Testis (tissue), 5 donors: Measurements from ENCODE around the gene FRMPD1.

DNA sequence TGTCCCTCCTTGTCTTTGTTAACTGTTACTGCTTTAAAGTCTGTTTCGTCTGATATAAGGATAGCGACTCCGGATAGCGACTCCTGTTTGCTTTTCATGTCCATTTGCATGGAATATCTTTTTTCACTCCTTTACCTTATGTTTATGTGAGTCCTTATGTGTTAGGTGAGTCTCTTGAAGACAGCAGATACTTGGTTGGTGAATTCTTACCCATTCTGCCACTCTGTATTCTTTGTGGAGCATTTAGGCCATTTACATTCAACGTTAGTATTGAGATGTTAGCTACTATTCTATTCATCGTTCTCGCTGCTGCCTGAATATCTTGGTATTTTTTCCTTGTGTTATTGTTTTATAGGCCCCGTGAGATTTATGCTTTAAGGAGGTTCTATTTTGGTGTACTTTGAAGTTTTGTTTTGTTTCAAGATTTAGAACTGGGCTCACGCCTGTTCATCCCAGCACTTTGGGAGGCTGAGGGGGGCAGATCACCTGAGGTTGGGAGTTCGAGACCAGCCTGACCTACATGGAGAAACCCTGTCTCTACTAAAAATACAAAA, 14.0 kb upstream of the RNF38 start:
- PRO-cap, 3 experiments: no peak in any of the 3 experiments
- RAMPAGE, long total RNA, 2 experiments: no peak in any of the 2 experiments
- RRBS: no CpG with 5 or more reads among the region's 10 CpGs

GRCh38 chr9:36470782-36471285, 70.8 kb upstream of the RNF38 start:
- PRO-cap, 3 experiments: peak in 3 of 3 experiments; most common plus-strand start chr9:36471182 (in 1); most common minus-strand start chr9:36471069 (in 3)
- RAMPAGE, long total RNA, 2 experiments: no peak in any of the 2 experiments
- RRBS: no CpG with 5 or more reads among the region's 6 CpGs

DNA sequence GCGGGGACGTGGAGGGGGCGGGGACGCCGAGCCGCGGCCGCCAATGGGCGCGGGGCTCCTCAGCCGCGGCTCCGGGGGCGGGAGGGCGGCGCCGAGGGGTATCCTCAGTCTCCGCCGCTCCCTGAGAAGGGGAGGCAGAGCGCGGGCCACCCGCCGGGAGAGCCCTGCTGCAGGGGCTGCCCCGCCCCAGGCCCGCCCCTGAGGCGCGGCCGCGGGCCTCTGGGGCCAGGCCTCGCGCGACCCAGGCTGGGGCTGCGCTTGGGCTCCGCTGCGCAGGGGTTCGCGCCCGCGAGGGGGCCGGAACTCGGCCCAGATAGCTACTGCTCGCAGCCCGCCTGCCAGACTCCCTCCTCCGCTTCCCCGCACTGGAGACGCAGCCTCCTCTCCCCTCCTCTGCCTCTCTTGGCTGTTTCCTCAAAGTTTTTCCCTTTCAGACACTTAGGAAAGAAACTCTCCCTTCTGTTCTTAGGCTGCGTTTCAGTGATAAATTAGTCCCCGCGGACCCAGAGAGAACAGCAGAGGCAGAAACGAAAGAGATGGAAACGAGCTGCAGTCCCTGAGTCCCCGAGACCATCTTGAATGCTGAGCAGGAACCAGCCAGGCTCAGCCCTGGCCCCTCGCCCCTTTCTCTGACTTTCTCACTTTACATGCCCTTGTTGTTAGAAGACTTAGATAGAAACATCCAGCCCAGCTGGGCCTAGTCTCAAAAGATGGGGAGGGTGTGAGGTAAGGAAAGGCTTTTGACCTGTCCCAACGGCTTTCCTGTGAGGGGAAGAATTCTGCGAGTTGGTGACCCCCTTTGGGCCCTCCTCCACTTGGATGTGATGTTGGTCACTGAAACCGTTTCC, 84.8 kb upstream of the MELK start:
- PRO-cap, 3 experiments: peak in 3 of 3 experiments; most common plus-strand start position 341 of the sequence (in 2); most common minus-strand start position 577 of the sequence (in 2)
- RAMPAGE, long total RNA, 2 experiments: no peak in any of the 2 experiments
- RRBS: 1% methylated on average over 16 of the region's 56 CpGs

GRCh38 chr9:36725896-36726442, 153.3 kb downstream of the MELK start:
- PRO-cap, 3 experiments: no peak in any of the 3 experiments
- RAMPAGE, long total RNA, 2 experiments: no peak in any of the 2 experiments
- RRBS: no CpG with 5 or more reads among the region's 5 CpGs

- PRO-cap, 3 experiments: no peak in any of the 3 experiments
- RAMPAGE, long total RNA, 2 experiments: no peak in any of the 2 experiments
- RRBS: no CpG with 5 or more reads among the region's 4 CpGs
Measured at GRCh38 chr9:36902017-36902401, 132.1 kb downstream of the PAX5 start.

DNA sequence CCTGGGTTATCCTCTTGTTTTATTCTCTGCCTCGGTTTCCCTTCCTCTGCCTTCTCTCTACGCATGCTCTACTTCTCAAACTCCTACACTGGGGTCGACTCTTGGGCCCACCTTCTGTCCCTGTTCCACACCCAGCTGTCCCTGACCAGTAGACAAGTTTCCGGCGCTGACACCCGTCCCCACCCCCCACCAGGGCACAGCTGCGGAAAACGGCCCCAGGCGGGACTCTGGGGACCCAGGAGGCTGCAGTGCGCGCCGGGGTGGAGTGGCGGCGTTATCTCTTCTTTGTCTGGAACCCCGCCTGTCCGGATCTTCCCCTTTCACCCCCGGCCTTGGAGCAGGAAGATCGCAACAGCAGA, 4.9 kb downstream of the PAX5 start:
- PRO-cap, 3 experiments: no peak in any of the 3 experiments
- RAMPAGE, long total RNA, 2 experiments: no peak in any of the 2 experiments
- RRBS: 4% methylated on average over 9 of the region's 18 CpGs

- PRO-cap, 3 experiments: no peak in any of the 3 experiments
- RAMPAGE, long total RNA, 2 experiments: no peak in any of the 2 experiments
- RRBS: no CpG with 5 or more reads among the region's 3 CpGs
Measured at GRCh38 chr9:37107672-37108054, 12.7 kb upstream of the ZCCHC7 start.

DNA sequence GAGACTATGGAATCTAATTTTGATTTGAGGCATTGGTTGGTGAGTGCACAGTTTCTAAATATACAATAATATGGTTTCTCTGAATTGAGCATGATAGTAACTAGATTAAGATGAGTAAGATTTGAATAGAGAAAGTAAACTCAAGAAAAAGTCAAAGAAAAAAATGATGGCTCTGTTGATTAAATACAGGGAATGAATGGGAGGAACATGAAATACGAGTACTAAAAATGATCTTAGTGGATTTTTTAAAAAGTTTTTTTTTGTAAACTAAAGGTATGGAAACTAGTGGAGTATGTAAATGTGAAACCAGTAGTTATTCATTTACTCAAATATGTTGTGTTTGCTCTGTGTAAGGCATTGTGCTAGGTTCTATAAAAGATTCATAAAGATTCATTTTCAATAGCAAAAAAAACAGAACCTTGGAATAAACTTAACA, 101.2 kb downstream of the ZCCHC7 start:
- PRO-cap, 3 experiments: no peak in any of the 3 experiments
- RAMPAGE, long total RNA, 2 experiments: no peak in any of the 2 experiments
- RRBS: no CpG with 5 or more reads among the region's 1 CpG

DNA sequence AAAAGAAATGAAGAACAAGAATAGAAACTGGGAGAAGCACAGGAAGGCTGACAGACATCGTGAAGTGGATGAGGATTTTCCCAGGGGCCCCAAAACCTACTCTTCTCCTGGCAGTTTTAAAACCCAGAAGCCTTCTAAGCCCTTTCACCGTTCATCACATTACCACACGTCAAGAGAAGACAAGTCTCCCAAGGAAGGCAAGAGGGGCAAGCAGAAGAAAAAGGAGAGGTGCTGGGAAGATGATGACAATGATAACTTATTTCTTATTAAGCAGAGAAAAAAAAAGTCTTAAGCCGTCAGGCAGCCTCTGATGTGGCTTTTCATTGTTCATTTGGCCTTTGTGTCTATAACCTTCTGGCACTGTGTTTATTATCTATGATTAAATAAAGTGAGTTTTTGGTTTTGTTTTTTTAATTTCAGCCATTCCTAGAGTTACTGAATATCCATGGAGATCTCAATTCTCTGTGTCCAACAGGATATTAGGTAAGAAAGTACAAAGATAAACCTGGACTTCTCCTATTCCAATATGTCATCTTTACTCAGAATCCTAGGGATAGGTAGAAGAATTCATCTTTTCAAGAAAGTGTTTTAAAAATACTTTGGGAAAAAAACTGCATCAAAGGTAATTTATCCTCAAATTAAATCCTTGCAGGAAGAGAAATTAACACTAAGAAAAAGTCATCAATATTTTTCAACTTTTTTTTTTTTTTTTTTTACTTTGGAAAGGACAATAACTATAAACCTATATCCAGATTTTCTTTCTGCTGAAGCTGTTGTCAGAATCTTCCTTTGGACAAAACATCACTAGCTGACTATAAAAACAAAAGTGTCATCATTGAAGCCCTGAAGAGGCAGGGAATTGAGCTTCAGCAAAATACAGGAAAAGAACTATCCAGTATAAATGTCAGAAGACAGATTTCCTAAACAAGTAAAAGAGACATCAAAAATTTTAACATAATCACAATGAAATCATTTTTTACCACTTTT, 65.2 kb upstream of the GRHPR start:
- PRO-cap, 3 experiments: no peak in any of the 3 experiments
- RAMPAGE, long total RNA, 2 experiments: no peak in any of the 2 experiments
- RRBS: no CpG with 5 or more reads among the region's 4 CpGs

DNA sequence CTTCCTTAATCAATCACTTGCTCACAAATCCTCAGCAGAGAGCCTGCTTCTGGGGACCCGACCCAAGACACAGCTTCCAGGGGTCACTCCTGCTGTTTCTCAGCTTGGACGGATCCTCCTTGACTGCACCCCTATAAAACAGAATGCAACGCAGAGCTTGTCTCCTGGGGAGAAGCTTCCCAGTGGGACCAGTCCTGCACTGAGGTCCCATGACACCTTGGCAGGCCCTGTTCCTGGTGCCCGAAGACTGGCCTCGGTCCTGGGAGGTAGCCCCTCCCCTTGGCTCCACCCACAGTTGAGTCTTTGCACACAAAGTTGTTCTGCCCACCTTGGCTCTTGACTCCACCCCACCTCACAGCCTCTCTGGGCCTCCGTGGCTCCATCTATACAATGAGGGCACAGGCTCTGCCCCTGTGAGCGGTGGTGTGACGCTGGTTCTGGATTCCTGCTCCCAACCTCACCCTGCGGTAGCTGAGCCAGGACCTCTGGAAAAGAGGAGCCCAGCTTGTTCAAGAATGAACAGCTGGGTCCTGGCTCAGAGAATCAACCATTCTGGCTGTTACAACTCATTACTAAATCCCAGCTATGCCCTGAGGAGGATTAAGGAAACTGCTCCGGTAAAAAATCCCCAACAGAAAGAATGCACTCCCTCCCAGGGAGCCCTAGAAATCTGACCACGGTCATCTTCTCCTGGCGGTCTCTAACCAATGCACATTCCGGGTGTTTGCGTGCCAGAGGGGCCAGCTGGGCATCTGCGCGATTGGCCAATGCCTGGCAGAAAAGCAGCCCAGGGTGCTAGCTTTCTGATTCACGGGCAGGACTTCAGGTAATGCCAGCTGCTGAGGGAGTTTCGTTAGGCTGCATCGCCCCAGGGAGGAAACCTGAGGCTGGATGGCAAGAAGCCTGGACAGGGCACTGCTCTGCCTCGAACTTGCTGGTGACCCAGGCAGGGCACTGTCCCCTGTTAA, 10.0 kb upstream of the GRHPR start:
- PRO-cap, 3 experiments: no peak in any of the 3 experiments
- RAMPAGE, long total RNA, 2 experiments: no peak in any of the 2 experiments
- RRBS: 77% methylated on average over 3 of the region's 20 CpGs

- PRO-cap, 3 experiments: no peak in any of the 3 experiments
- RAMPAGE, long total RNA, 2 experiments: no peak in any of the 2 experiments
- RRBS: no CpG with 5 or more reads among the region's 8 CpGs
Measured at GRCh38 chr9:37424117-37424510, 1.6 kb downstream of the GRHPR start.

GRCh38 chr9:37429474-37430396, 7.2 kb downstream of the GRHPR start:
- PRO-cap, 3 experiments: no peak in any of the 3 experiments
- RAMPAGE, long total RNA, 2 experiments: no peak in any of the 2 experiments
- RRBS: no CpG with 5 or more reads among the region's 18 CpGs

DNA sequence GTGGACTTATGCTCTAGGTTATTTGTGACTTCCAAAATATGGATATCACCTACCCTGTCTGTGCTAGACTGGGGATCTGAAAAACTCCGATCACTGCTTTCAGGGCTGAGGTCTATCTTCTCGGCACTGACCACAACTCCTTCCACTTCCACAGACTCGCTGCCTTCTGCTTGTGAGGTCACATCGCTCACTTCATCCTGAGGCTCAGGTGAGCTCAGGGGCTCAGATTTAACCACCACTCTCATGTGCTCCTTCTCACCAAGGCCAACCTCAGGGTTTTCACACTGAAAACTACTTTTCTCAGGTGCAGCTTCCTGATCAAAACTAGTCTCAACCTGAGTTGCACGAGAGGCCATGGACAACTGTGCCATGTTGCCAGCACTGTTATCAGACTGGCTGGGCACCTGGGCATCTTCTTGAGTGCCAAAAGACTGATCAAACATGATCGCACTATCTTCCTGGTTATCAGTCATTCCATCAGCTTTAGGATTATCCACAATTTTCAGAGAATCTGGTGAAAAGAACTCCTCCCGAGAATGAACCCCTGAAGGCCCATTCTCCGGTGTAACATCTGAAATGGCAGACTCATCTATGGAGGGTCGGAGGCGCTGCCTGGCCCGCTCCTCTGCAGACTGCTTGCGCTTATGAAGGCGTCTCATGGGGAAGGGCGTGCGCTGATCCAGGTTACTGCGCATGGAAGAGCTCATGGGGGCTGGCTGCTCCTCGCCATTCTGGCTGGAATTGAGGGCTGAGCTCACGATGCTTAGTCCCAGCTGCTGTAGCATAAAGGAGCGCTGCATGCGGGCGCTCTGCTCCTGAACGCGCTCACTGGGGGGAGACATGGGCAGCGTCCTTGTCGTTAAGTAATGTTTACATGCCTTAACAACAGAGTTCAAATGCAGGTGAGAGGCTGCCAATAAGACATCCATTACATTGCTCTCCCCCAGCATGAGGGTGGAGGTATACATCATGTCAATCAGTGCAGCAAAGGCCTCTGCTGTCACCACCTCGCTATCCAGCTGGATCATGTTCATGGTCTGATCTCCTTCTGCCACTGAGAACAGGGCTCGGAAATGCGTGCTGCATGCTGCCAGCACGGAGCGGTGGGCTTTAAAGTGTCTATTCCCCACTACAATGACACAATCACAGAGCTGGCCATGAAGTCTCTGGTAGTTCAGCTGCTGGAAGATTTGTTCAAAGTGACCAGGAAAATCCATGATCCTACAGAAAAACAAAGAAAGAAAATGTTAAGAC, 19.3 kb downstream of the GRHPR start:
- PRO-cap, 3 experiments: no peak in any of the 3 experiments
- RAMPAGE, long total RNA, 2 experiments: no peak in any of the 2 experiments
- RRBS: no CpG with 5 or more reads among the region's 30 CpGs

DNA sequence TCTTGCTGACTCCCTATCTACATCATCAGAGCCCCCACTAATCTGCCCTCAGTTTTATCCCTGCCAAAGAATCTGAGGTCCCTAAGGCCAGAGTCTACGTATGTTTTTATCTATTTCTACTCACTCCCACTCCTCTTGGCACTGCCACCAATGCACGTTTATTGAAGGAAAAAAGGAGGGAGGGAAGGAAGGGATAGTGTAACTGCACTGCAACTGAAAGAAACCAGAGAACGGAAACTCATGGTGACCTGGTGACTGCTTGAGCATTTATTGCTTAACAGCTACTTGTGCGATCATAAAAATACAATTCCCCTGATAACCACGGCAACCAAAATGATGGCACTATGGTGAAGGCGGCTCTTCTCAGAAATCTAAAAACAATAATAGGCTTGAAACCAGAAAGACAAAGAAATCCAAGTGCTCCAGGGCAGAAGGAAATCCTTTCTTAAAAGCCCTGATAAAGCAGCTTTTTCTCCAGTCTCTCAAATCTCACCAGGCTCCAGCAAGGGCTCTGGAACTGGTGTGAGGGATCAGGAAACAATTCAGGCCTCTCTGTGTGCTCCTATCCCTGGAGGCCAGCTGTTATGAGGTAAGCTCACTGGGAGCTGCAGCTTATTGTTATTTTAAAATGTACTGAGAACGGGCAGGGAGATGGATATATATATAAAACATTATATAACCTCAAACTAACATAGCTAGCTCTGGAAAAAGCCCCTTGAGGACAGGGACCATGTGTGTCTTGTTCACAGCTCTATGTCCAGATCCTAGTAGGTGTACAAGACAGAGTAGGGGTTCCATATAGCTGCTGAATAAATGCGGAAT, 1.9 kb downstream of the FBXO10 start:
- PRO-cap, 3 experiments: no peak in any of the 3 experiments
- RAMPAGE, long total RNA, 2 experiments: no peak in any of the 2 experiments
- RRBS: no CpG with 5 or more reads among the region's 8 CpGs

DNA sequence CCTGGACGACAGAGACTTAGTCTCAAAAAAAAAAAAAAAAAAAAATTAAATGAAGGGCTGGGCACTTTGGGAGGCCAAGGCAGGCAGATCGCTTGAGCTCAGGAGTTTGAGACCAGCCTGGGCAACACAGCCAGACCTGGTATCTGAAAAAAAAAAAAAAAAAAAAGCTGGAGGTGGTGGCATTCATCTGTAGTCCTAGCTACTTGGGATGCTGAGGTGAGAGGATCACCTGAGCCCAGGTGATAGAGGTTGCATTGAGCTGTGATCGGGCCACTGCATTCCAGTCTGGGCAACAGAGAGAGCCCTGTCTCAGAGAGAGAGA, 24.3 kb upstream of the FRMPD1 start:
- PRO-cap, 3 experiments: no peak in any of the 3 experiments
- RAMPAGE, long total RNA, 2 experiments: no peak in any of the 2 experiments
- RRBS: no CpG with 5 or more reads among the region's 3 CpGs

GRCh38 chr9:37650547-37651666, at the start of gene FRMPD1:
FRMPD1 (plus strand) TSS chr9:37650954.
- PRO-cap, 3 experiments: peak in 2 of 3 experiments; most common plus-strand start chr9:37650896 (in 2); most common minus-strand start chr9:37650745 (in 1)
- RAMPAGE, long total RNA, 2 experiments: start-site peak on the plus strand in 2 of 2 experiments, at chr9:37650951-37651075 at its widest, 1,297 to 1,582 reads per replicate
- RRBS: 1% methylated on average over 34 of the region's 104 CpGs

DNA sequence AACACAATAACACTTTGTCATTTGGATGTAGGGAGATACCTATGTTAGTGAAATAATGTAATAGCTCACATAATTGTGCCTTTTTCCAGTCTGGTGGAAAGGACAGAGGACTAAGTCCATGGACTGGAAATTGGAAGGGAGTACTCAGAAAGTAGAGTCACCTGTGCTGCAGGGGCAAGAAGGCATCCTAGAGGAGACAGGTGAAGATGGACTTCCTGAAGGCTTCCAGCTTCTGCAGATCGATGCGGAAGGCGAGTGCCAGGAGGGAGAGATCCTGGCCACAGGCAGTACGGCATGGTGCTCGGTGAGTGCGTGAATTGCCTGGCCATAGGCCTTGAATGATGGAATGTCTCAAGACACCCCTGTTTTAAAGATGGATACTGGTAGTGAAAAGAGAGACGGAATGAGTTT, 8.2 kb downstream of the TRMT10B start:
- PRO-cap, 3 experiments: no peak in any of the 3 experiments
- RAMPAGE, long total RNA, 2 experiments: no peak in any of the 2 experiments
- RRBS: no CpG with 5 or more reads among the region's 7 CpGs

GRCh38 chr9:37861355-37862094, 42.4 kb downstream of the SLC25A51 start:
- PRO-cap, 3 experiments: no peak in any of the 3 experiments
- RAMPAGE, long total RNA, 2 experiments: no peak in any of the 2 experiments
- RRBS: no CpG with 5 or more reads among the region's 4 CpGs

- PRO-cap, 3 experiments: no peak in any of the 3 experiments
- RAMPAGE, long total RNA, 2 experiments: no peak in any of the 2 experiments
- RRBS: 1% methylated on average over 22 of the region's 47 CpGs
Measured at GRCh38 chr9:37903247-37904011, 498 bp downstream of the SLC25A51 start.

DNA sequence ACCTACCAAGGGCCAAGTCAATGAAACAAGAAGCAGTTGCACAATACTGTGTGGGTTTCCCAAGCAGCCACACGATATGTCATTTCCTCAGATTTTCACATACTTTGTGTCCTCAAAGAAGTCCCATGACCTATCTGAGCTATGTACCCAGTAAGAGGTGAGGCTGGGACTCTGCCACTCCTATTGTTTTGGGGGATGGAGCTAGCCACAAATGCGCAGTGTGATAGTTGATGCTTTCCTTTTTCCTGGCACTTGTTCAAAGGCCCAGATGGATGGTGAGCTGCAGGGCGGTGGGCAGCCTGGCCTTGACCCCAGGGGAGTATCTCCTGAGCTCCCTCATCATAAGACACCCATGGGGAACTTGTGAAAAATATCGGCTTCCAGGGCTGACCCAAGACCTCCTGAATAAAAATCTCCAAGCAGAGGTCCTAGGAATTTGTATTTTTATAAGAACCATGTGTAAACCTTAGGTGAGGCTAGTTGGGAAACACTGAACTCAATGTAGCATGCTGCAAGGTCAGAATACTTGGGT, 4.9 kb upstream of the SLC25A51 start:
- PRO-cap, 3 experiments: no peak in any of the 3 experiments
- RAMPAGE, long total RNA, 2 experiments: no peak in any of the 2 experiments
- RRBS: no CpG with 5 or more reads among the region's 4 CpGs